Left ventricle myocardium (tissue), 1 donor: ENCODE measurements around a stretch of chr12.

GRCh38 chr12:106999519-106999919 is 12.6 kb upstream of the MTERF2 start:
- PRO-cap, result no peak

DNA sequence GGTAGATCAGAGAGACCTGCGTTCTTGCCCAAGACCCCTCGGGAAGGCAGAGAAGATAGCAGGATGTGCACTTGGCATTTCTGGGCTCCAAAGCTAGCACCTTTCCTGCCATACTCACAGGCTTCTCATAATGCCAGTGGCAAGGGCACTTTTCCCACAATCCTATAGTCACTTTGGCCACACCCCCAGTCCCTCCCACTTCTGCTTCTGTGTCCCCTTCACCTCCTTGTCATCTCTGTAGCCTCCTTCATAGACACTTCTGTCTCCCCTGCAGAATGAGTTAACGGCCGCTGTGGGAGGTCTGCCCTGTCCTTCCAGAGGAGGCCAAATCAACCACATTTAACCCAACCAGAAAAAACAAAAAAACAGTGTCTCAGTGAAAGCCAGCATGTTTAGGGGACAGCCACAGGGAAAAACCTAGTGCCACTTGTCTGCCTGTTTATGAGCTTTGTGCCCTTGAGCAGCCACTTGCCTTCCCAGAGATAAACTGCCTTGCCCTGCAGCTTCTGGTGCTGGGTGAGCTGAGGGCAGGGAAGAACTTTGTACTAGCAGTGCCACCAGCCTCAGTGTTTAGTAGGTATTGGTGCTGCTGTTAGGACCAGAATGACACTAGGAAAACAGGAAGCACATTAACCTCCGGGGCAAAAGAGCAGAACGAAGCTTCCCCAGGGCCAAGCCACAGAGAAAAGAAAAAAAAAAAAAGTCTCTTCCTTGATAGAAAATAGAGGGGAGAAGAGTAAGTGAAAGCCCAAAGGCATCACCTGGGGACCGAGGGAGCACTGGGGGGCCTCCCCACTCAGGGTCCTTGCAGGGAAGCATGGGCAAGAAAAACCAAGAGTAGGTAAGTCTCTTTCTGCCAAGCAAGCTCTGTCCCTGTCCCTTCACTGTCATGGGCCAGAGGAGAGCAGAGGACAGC is 174.4 kb downstream of the ABTB3 start:
- PRO-cap, result no peak

- PRO-cap, result no peak
These were observed 30.7 kb upstream of the PWP1 start for GRCh38 chr12:107654834-107655439.

- PRO-cap, result no peak
These were observed 25.5 kb upstream of the PWP1 start for GRCh38 chr12:107660115-107660556.

DNA sequence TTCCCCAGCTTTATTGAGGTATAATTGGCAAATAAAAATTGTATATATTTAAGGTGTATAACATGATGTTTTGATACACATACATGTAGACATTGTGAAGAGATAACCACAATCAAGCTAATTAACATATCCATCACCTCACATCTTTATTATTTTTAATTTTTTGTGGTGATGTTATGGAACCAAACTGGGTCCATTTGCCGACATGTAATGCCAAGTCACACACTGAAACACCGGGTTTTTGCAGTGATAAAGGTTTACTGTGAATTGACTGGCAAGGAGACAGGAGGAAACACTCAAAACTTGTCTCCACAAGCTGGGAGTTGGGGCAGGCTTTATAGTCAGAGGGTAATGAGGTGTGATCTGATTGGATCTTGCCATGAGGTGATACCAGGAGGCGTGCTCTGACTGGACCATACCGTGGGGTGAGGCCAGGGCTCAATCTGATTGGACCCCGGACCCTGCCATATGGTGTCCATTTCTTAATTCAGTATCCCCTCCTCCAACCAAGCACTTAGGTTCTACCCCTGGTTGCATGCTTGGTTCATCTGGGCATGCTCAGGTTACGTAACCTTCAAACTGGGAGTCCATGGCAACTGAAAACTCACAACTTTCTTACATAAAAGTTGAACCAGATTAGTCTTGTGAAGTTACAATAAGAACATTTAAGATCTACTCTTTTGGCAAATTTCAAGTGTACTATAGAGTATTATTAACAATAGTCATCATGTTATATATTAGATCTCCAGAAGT is 11.7 kb upstream of the WSCD2 start:
- PRO-cap, result no peak

DNA sequence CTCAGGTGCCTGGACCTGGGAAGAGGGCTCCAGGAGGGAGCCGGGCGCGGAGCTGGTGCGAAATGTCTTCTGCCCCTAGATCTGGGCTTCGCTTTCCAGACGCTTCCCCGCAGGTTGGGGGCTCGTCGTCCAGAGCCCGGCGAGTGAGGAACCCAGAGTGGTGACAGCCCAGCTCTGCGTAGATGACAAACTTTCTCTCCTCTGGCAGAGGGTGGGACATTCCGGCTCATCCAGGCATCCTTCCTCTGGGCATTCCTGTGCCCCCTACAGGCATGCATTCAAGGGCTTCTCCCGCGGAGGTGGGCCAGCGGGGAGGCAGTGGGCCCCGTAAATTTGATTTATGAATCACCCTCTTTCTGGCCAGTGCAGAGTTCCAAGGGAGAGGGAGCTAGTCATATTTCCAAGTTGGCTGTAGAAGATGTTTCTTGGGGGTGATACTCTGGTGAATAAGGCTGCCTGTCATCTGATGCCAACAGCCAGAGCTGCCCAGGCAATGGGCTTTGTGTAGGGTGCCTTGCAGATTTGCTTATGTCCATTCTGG is 916 bp downstream of the WSCD2 start:
- PRO-cap, result no peak

GRCh38 chr12:108304258-108304984 is 34.7 kb downstream of the CMKLR1 start:
- PRO-cap, result no peak

DNA sequence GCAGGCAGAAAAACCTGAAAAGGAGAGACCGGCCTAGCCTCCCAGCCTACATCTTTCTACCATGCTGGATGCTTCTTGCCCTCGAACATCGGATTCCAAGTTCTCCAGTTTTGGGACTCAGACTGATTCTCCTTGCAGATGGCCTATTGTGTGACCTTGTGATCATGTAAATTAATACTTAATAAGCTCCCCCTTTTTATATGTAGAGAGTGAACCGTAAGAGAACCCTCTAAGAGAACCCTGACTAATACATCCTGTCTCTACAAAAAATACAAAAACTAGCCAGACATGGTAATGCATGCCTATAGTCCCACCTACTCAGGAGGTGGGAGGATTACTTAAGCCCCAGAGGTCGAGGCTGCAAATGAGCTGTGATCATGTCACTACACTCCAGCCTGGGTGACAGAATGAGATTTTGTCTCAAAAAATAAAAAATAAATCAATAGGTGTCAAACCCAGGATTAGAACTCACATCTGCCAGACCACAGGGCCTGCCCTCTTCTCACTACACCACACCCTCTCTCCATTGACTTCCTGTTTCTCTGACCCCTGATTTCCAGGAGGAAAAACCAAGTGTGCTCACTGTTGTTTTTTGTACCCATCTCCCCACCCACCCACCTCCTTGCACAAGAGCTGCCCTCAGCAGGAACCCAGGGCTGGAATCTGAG is 6.4 kb downstream of the CMKLR1 start:
- PRO-cap, result no peak

GRCh38 chr12:108518676-108519444 is 3.8 kb downstream of the FICD start:
- PRO-cap, result no peak

- PRO-cap, result no peak
These were observed 595 bp downstream of the ISCU start for GRCh38 chr12:108562959-108563422.

DNA sequence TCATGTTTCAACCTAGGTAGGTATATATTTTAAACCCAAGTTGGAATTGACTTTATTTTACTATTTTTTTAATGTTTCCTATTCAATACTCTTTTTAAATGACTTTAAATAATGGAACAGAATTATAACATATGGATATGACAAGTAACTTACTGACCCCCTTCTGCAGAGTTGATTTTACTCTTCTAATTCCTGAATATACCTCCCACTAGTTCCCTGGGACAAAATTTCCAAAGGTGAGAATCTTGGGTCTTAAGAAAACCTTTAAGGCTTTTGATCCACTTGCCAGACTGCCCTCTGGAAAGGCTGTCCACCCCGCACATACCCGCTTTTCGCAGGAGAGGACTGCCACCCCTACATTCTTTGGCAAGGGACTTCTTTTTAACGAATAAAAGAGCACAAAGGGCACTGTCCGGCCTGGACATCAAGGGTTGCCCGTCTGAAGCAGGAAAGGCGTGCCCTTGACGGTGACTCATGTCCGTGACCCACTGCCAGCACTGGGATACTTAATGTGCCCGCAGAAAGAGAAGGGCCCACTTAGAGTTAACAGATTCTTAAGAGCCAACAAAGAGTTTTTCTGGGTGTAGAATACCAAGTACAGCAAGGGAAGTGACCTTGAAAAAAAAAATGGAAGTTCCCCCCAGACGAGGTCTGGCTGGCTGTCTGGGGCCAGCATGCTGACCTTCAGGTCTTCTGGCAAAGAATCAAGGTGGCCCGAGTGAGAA is 10.1 kb upstream of the SELPLG start:
- PRO-cap, result no peak

DNA sequence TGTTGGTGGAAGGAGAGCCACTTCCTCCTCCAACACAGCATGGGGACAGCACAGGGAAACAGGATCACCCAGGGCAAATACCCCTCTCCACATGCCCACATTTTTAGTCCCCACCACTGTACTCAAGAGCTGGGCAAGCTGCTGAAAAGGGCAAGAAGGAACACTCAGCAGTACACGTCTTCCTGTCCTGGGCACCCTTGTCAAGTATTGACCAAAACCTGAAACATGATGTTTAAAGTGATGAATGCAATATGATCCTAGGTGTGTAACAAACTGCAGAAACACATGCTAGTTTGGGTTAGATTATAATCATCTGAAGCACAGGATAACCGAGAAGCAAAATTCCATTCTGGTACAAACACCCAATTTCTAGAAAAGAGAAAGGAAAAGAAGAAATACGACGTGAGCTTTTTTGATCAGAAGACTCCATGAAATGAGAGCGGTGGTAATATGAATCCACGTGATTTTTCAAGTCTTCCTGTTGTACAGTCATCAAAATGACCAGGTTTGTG is 12.6 kb upstream of the SELPLG start:
- PRO-cap, result no peak

DNA sequence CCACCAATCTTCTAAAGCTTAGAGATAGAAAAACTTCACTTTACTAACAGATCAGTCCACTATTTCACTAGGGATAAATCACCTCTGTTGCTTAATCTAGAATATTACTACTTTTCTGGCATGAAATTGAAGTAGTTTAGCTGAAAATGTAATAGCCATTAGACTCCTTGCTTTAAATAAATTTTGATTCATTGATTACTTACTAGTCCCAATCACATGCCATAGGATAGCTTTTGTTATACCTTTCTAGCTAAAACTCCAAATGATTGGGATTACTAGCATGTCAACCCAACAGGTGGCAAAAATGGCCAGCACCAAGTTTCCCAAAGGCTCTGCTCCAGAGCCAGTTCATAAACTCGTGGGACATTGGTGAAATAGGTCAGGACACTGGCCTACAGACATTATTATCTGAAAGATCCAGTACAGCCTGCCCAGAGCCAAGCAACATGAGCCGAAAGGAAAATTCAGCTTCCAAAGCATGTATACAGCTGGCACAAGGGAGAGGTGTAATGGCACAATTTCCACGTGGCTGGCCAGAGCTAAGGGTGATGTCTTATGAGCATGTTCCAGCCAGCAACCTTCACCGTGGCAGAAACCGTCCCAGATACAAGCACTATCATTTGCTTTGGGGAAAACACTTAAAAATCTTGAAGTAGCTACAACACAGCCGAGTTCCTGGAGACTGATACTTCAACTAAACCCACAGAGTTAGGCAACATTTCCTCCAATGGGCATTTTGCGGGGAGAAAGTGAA is 44.7 kb downstream of the CORO1C start:
- PRO-cap, result no peak

- PRO-cap, result bidirectional peak, plus-strand start at chr12:108691766, minus-strand start at chr12:108691629
These were observed 39.6 kb downstream of the CORO1C start for GRCh38 chr12:108691463-108692417.

DNA sequence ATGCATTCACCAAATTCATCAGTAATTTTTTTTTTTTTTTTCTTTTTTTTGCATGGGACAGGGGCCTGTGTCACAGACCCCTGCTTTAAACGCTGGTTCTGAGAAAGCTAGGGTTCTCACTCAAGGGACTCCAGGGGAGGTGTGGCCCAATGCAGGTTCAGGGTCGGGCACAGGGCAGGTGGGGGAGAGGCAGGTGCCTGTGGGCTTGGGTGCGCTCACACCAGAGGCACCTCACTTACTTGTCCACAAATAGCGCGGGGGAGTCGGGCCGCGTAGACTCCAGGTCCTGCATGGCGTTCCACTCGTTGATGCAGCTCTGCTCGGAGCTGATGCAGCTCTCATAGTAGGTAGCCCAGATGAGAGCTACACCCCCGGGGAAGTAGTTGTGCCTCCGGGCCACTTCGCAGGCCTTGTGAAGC is 50.0 kb downstream of the SSH1 start:
- PRO-cap, result no peak

DNA sequence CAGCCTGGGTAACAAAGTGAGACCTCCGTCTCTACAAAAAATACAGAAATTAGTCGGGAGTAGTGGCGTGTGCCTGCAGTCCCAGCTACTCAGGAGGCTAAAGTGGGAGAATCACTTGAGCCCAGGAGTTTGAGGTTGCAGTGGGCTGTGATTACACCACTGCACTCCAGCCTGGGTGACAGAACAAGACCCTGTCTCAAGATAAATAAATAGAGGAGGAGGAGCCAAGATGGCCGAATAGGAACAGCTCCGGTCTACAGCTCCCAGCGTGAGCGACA is 24.2 kb downstream of the SVOP start:
- PRO-cap, result no peak

DNA sequence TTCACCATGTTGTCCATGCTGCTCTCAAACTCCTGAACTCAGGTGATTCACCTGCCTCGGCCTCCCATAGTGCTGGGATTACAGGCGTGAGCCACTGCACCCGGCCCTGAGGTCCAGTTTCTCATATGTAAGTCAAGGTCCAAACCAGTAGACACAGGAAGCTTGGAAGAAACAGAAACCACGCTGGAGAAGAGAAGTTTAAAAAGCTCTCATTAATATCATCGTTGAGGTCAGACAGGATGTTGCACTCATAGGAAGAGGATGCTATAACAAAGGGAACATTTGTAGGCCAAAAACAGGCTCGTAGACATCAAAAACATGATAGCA is 46.7 kb downstream of the ACACB start:
- PRO-cap, result no peak

DNA sequence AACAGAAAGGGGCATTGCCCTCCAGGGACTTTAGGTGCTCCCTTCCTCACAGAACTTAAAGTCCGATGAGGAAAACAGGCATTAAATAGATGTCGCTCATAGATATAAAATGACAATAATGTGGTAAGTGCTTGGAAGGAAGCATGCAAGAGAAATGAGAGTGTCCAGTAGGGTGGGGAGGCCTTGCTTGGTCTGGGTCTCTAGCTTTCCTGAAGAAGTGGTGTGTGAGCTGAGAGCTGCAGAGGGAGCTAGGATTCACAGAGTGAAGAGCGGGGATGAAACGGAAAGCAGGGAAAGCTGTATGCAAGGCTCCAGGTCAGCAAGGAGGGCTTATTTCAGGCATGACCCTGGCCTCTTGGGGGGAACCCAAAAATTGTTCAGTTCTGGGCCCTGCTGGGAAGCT is 11.7 kb downstream of the UBE3B start:
- PRO-cap, result no peak

GRCh38 chr12:109714068-109714772 is 595 bp downstream of the FAM222A start:
- PRO-cap, result no peak

DNA sequence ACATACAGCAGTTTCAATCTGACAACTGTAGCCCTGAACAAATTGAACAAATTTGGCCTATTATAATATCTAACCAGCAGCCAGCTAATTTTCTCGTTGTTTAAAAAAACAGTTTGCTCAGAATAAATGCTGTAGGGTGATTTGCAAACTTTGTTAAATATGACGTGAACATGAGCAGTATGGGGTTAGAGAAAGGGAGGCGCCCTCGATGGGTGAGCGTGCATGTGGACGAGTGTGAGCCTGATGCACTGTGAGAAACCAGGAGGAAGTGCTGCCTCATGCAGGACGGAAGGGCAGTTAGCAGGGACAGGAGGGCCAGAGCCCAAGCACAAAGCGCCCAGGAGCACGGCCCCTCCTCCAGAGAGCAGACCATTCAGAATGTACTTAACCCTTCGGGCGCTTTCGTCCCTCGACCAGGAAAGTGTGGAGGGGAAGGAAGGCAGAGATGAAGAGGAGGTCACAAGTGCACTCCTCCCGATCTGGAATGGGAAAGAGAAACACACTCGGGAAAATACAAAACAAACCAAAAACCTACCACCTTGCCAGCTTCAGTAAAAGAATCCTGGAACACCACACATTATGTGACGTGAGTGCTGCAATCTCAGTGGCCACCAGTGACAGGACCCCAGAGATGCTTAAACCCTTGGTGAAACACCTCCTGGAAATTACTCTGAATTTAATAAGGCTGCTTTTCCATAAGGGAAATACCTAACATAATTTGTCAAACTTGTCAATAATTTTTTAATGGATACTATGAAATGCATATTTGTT is 45.0 kb downstream of the TCHP start:
- PRO-cap, result no peak